Mesangial cell (primary cell): ENCODE data around the genes CXCL14, SMAD5, HNRNPA0 and KIF20A.

DNA sequence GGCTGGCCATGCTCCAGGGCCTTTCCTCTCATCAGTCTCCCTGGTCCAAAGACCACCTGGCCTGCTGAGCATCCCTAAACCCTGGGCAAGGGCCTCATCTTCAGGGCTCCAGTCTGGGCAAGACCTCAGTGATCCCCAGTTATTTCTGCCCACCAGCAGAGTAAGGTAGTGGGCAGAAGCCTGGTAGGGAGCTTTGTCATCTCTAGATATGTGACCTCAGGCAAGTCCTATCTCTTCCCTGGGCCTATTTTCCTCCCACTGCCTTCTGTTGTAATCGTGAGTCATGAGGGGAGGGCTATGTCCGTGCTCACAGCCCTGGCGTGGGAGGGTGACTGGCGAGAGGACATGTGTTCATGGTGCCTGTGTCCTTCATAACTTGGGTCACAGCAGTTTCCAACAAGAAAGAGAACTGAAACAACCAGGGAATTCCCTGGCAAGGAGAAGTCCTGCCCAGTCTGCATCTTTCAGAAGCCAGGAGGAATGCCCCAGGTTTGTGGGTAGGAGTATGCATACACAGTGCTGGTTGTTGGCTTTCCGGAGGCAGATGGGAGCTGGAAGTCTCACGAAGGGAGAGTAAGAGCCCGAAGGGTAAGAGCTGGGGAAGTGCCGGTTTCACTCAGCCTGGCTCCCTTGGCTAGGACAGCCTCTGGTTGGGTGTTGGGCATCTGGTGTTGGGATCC, 4.1 kb upstream of the TIFAB start:
- RAMPAGE, long total RNA = no peak

- RAMPAGE, long total RNA = no peak
Measured at GRCh38 chr5:135578589-135579320, at the start of gene CXCL14. CXCL14 (minus strand) TSS chr5:135578991.

DNA sequence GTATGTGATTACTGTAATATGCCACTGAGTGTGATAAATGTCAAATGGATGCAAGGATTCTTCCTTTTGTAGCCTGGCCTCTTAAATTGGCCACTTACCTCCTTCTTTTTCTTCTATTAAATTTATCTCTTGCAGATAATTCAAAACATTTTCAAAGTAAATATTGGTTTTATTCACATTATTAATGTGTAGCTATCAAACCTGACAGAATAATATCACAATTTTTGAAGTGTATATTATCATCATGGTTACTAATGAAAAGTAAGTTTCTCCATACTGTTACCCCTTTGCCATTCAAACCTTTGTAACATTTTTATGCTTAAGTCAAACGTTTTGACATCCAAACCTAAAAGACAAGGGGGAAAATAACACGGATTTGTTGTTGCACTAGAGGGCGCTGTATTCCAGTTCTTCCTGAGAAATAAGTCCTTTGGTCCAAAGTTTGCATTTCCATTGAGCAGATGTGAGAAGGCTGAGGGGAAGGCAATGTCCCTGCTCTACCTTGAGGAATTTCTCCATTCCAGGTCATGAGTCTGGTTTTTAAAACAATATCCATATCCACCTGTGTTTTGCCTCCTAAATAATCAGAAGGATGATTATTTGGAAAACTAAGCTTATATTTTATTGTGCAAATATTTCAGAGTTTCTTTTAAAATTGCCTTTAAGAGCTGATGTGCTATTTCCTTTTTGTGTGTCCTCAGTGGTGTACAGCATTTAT, 9.9 kb downstream of the LECT2 start:
- RAMPAGE, long total RNA = no peak

- RAMPAGE, long total RNA = no peak
Measured at GRCh38 chr5:135952574-135953591, 1.9 kb downstream of the LECT2 start.

- RAMPAGE, long total RNA = no peak
Measured at GRCh38 chr5:136006115-136006657, 22.6 kb upstream of the TGFBI start.

- RAMPAGE, long total RNA = no peak
Measured at GRCh38 chr5:136031017-136031569, 2.3 kb downstream of the TGFBI start.

- RAMPAGE, long total RNA = no peak
Measured at GRCh38 chr5:136036707-136038122, 8.4 kb downstream of the TGFBI start.

DNA sequence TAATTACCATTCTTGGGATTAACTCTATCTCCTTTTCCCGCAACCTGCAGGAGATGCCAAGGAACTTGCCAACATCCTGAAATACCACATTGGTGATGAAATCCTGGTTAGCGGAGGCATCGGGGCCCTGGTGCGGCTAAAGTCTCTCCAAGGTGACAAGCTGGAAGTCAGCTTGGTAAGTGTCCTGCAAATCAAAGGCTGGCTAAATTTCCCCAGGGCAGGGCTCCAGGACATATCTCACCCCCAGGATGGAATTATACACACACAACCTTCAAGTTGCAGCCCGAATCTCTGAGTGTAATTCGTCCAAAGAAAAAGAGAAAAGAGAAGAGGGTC, 30.2 kb downstream of the TGFBI start:
- RAMPAGE, long total RNA = no peak

DNA sequence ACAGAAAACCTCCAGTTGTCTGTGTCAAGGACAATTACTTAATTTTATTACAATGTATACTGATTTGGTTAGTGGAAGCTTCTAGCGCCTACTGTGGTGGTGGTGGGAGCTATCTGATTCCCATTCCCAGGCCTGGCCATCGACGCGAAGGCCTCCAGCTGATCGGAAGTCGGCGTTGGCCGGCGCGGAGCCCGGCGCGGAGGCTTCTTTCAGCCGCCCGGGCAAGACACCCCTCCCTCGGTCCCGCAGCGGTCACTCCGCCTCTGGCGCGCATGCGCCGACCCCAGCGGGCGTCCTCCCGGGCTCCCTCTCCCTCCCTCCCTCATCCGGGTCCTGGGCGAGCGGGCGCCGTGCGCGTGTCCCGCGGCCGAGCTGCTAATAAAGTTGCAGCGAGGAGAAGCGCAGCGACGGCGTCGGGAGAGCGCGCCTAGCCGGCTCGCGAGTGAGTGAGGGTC, at the start of gene SMAD5:
Gene SMAD5, plus strand, starts transcription at position 325 of the 455 bp plus-strand sequence.
- RAMPAGE, long total RNA = start-site peak on the plus strand centred at position 367 of the sequence, 87 bp wide, 1,158 reads

DNA sequence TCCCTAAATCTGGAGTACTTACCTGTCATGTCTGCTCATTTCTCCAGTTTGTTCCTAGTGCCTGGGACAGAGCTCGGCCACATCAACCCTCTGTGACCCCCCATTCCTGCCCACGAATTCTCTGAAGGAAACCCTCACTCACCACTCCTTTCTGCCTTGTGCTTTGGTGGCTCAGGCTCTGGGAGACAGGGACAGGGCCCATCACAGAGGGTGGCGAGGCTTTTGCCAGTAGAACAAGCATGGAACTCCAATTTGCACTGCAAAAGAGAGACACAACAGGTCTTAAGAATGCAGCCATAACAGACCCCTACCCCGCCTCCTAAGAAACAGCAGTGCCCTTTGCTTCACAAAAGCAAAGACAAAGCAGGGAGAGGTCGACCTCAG, 431.6 kb downstream of the SPOCK1 start:
- RAMPAGE, long total RNA = no peak

DNA sequence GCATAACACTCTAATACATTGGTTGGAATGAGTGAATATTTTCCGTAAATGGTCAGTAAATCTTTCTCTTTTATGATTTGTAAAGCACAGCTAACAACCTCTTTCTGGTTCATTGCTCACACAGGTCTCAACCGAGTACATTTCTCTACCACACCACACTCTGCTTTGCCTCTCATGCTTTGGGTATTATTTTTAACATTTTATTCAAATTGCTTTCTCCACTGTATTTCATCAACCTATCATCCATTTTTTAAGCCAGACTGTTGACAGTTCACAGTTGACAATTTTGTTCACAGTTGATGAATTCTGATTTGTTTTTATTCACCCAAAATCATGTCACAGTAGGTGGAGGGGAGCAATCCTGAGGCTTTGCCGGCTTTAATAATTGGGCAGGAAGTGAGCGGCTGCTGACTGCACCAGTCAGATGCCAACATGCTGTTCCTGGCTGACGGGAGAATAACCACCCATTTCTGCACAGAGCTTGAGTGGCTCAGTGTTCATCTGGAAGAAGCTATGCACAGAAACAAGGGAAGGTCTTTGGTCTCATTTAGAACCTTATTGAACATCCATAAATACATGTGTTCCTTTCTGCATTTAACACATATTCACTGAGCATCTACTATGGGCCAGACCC, 426.5 kb downstream of the SPOCK1 start:
- RAMPAGE, long total RNA = no peak

- RAMPAGE, long total RNA = no peak
Measured at GRCh38 chr5:137073187-137073748, 425.9 kb downstream of the SPOCK1 start.

- RAMPAGE, long total RNA = no peak
Measured at GRCh38 chr5:137260986-137261561, 238.1 kb downstream of the SPOCK1 start.

GRCh38 chr5:137671950-137672478, 63.9 kb downstream of the KLHL3 start:
- RAMPAGE, long total RNA = no peak

DNA sequence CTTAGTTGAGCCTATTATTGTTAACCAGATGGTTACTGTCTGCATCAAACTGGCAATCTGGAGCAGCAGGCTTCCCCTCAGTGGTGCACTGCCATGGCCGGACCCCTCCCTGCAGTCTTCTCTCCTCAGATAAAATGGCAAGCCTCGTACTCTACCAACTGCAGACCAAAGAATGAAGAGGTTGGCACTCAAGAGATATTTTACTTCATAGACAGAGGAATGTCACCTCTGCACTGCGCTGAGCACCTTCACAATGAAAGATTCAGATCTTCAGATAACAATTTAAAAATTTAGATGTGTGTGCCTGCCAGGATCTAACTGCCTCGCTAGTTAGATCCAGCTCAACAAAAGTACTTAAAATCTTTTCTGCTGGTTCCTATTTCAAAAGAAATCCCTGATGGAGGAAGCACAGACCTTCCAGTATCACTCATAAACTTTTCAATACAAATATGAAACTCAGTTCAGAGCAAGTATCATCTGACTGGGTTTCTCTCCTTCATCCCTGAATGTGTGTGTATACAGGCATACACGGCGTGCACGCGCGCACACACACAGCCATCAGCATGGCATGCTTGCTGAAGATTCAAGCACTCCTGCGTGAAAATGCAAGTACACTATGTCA, 1.2 kb downstream of the KLHL3 start:
- RAMPAGE, long total RNA = no peak

GRCh38 chr5:137754255-137755172, at the start of gene HNRNPA0:
HNRNPA0 (minus strand) TSS chr5:137754363.
- RAMPAGE, long total RNA = start-site peak on the minus strand at chr5:137754362-137754368, 103 reads

- RAMPAGE, long total RNA = no peak
Measured at GRCh38 chr5:137828182-137828583, 39.5 kb upstream of the MYOT start.

DNA sequence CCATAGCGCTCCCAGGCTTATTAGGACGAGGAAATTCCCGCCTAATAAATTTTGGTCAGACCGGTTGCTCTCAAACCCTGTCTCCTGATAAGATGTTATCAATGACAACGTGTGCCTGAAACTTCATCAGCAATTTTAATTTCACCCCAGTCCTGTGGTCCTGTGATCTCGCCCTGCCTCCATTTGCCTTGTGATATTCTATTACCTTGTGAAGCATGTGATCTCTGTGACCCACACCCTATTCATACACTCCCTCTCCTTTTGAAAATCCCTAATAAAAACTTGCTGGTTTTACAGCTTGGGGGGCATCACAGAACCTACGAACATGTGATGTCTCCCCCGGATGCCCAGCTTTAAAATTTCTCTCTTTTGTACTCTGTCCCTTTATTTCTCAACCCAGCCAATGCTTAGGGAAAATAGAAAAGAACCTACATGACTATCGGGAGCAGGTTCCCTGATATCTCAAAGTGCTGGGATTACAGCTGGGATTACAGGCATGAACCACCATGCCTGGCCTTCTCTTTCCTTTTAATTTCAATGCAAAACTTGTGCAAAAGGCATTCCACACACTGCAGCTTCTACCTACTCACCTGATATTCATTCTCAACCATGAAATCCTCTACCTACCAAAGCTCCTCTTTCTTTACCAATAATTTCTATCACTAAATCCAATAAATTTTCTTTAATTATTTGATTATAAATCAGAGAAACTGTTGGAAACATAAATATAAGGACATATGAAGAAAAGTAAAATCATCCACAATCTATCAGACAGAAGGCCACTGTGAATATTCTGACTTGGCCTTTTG, 55.5 kb downstream of the FAM13B start:
- RAMPAGE, long total RNA = no peak

DNA sequence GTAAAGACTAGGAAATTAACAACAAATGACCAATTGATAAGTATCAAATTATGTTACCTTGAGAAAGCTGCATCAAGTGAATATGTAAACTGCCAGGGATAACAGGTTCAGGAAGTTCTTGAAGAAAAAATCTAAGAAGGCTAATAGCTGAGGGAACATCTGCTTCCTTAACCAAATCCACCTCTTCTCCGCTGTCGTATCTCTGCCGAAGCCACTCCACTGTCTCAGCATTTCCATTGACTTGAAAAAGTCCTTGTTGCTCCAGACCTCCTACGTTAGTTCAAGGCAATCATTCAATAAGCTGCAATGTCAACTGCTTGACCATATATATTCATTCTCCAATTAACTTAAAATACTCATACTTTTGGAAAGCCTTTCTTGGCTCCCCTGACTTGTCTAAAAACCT, 14.6 kb downstream of the FAM13B start:
- RAMPAGE, long total RNA = no peak

- RAMPAGE, long total RNA = start-site peak on the plus strand at chr5:138179131-138179178, 248 reads
Measured at GRCh38 chr5:138178874-138179626, at the start of gene KIF20A. KIF20A (plus strand) TSS chr5:138179112.